Umbilical cord (tissue), 2 donors: ENCODE measurements around a stretch of chr5.

DNA sequence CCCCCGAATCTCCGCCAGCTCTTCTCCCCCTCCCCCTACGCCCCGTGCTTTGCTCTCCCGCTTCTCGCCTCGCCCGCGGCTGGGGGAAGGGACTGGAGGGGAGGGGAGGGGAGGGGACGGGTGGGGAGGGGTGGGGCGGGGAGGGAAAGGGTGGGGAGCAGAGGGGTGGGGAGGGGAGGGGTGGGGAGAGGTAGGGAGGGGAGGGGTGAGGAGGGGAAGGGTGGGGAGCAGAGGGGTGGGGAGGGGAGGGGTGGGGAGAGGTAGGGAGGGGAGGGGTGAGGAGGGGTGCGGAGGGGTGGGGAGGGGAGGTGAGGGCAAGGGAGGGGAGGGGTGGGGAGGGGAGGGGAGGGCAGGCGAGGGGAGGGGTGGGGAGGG, 32.8 kb downstream of the OR2V1 start:
- RAMPAGE, long total RNA = no peak

- RAMPAGE, long total RNA = no peak
Observed at GRCh38 chr5:181172932-181174013, 25.9 kb downstream of the OR2V2 start.

GRCh38 chr5:181183969-181184502, 21.0 kb downstream of the TRIM7 start:
- RAMPAGE, long total RNA = no peak

DNA sequence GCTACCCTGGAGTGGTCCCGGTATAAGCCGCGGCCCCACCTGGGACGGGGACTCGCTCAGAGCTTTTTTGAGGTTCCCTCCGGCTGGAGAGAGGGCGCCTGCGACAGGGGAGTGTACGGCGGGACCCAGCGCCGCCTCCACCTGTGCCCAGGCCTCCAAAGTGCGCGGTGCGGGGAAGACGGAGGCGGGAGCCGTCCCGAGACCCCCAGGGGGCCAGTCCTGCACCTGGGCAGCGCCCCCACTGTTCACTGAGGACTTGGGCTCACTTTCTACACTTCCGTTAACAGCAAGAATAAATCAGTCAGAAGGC, 14.3 kb downstream of the TRIM7 start:
- RAMPAGE, long total RNA = no peak

GRCh38 chr5:181235533-181236485, 7.9 kb downstream of the RACK1 start:
- RAMPAGE, long total RNA = no peak

GRCh38 chr5:181280880-181282097, 20.3 kb upstream of the TRIM52 start:
- RAMPAGE, long total RNA = no peak